Pulmonary artery (tissue), 1 donor: ENCODE measurements around a stretch of chr1.

DNA sequence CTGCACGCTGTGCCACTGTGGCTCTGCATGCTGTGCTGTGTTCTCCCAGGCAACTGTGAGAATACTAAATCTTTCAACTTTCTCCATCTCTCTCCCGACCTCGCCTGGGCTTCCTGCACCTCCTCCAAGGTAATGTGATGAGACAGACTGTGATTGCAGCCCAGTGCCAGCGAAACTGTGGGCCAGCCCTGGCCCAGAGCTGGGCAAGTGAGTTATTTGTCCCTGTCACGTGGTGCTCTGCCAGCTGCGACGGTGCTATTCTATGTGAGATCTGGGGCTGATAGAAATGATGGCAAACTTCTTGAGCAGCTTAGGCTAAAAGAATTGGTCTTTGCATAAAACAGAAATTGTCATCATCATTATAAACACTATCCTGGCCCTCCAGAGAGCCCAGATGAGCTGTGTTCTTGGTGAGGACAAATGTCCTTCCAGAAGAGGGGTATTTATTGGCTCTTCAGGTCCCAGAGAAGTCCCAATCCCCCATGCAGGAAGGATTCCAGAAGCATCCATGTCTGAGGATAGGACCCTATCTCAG, 63.5 kb upstream of the TARBP1 start:
- PRO-cap = no peak

DNA sequence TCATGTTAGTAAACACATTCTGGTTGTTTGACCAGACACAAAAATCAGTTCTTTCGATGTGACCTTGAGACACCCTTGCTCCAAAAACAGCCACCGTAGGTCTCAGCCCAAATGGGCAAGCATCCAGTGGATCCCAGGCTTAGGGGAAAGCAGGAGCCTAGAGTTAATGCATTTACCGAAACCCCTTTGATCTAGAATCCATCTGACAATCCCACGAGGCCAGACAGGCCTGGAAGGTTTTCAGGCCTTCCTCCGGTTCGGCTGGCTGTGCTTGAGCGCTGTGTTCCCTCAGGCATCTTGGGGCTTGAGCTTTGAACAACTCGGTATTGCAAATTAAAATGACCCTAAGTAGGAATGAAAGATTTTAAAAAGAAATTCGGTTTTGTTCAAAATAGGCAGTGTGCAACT, 47.5 kb downstream of the IRF2BP2 start:
- PRO-cap = no peak

DNA sequence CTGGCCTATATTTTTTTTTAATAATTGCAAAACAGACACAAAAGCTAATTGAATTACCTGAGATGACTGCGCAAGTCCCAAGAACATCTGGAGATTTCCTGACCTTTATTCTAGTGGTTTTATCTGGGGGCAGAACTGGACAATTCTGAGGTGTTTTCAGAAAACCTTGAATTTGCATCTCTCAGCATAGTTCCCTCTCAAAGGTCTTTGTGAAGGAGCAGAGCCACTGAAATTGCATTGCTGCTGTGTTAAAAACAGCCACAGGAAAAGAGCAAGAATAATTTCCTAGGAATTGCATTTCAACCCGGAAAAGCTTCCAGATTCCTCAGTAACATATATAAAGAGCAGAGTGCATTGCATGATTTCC, 11.3 kb downstream of the IRF2BP2 start:
- PRO-cap = no peak

GRCh38 chr1:234603771-234604409, 6.1 kb downstream of the IRF2BP2 start:
- PRO-cap = no peak

- PRO-cap = no peak
Measured at GRCh38 chr1:234606916-234607783, 2.8 kb downstream of the IRF2BP2 start.

DNA sequence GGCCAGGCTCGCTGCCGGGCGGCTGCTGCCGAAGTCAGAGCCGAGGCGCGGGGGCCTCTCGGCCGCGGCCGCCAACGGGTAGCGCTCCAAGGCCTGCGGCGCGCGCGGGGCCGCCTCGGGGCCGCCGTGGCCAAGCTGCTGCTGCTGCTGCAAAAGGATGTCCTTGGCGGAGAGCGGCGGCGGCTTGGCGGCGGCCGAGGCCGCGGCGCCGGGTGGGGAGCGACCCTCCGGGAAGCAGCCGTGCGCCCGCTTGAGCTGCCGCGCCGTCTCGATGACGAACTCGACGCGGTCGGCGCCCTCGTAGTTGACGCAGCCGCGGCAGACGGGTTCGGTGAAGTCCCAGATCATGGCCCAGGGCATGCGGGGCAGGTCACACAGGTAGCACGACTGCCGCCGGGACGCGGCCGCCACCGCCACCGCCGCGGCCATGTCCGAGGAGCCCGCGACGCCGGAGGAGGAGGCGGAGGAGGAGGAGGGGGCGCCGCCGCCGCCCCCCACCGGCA, 861 bp downstream of the IRF2BP2 start:
- PRO-cap = no peak

GRCh38 chr1:234616389-234617000, 6.5 kb upstream of the IRF2BP2 start:
- PRO-cap = no peak

- PRO-cap = no peak
Measured at GRCh38 chr1:234617033-234617800, 7.2 kb upstream of the IRF2BP2 start.

GRCh38 chr1:234658112-234658700, 48.2 kb upstream of the IRF2BP2 start:
- PRO-cap = no peak

DNA sequence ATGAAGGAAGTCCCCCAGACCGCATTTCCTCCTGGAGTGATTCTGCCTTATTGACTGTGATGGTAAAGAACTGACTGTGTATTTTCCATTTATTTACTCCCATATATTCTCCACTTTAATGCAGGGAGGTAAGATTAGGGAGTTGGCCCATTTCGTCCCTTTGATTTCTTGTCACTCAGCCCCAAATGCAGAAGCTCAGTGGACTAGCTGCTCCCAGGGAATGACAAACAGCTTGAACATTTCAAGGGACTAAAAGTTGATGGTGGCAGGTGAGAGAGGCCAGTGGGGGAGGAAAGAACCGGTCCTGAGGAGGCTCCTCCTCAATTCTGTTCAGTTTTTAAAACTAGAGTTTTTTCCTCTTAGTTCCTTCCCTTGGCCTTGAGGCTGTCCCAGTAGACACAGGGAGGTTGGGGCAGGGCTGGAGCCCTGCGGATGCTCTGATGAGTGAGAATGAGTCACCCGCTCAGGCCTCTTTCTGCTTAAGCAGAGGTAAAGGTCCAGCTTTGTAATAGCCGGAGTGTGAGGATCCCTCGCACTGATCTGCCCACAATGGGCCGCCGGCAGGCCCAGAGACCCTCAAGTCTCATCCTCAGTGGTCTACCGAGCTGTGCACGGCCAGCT, 49.4 kb upstream of the IRF2BP2 start:
- PRO-cap = no peak

GRCh38 chr1:234659915-234660433, 50.0 kb upstream of the IRF2BP2 start:
- PRO-cap = no peak

DNA sequence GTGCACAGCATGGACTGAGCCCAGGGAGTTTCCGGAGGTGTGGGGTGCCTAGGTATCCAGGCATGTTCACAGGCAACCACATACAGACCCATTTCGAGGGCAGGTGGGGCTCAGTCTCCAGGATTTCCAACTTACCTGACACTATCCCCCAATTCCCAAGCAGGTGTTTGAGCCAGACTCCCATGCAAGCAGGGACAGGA, 65.0 kb upstream of the IRF2BP2 start:
- PRO-cap = no peak

GRCh38 chr1:234712956-234713502, 103.1 kb upstream of the IRF2BP2 start:
- PRO-cap = no peak

DNA sequence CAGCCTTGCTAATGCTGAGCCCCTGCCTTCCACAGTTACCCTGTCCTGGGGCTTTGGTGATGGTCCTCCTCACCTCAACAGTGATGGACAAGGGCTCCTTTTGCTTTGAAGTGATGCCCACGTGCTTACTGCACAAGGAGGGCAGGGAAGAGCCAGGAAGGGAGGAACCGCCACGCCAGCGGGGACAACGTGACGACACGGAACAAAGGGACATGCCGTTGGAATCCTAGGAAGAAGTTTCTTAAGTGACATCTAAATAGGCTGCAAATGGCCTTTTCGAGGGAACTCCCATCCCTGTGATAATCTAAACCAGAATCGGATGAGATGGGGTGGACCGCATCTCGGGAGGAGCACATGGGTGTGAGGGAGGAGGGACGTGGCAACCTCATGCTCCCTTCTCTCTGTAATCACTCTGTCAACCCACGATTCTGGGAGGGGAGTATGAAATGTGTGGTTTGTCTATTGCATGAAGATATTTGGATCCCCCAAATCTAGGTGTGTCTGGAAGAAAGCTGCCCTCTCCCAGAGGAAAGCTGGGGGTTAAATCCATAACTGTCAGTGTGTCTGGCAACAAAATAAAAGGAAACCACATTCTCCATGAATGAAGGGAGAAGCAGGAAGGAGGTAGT, 110.9 kb upstream of the IRF2BP2 start:
- PRO-cap = no peak

DNA sequence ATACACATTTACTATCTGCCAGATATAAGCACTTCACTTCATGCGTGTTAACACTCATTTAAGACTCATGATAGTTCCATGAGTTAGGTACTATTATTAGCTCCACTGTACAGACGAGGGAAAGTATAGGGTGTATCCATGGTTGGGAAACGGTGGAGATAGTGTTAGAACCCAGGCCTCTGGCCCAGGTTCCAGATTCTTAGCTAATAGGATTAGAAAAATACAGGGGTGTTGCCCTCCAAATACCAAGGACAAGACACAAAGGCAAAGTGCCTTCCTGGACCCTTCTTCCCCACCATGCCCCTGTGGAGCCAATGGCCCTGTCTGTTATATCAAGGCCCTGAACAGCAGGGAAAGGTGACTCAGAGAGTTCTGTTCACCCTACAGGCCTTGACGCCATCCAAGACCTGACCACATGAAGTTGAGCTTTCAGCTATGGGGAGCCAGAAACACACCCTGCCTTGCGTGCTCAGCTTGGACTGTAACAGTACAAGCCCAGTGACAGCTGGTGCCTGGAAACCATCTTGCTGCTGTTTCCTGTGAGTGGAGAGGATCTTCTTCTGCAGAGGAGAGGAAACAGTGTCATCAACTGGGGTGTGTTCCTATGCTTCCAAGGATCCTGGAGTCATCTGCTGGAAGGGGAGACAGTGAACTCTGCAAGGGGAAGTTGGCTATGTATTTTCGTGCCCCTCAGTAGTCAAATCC, 164.9 kb upstream of the IRF2BP2 start:
- PRO-cap = no peak

- PRO-cap = no peak
Measured at GRCh38 chr1:234809533-234810035, 199.6 kb upstream of the IRF2BP2 start.

- PRO-cap = no peak
Measured at GRCh38 chr1:234854203-234854631, 244.2 kb upstream of the IRF2BP2 start.

DNA sequence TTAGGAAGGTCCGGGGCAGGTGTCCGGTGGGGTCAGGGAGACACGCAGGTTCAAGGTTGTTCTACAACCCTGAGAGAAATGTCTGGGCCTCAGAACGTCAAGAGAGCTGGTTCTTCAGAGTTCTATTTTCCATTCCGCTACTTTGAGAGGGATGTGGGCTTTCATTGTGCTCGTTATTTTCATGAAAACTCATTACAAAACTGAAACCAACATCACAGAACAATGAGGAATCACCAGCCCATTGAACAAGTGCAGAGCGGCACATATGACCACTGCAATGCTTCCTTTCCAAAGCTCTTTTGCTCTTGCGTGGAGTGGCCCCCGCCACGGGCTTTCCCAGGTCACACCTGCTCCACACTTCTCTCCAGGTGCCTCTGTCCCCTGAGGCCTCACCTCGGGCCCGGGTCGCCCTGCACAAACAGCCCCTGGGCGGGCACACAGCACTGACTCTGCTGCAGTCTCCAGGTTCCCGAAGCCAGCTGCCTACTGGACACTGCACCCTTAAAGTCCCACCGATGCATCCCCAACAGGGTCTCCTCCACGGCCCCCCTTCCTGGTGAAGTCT, 201.8 kb downstream of the TOMM20 start:
- PRO-cap = no peak

DNA sequence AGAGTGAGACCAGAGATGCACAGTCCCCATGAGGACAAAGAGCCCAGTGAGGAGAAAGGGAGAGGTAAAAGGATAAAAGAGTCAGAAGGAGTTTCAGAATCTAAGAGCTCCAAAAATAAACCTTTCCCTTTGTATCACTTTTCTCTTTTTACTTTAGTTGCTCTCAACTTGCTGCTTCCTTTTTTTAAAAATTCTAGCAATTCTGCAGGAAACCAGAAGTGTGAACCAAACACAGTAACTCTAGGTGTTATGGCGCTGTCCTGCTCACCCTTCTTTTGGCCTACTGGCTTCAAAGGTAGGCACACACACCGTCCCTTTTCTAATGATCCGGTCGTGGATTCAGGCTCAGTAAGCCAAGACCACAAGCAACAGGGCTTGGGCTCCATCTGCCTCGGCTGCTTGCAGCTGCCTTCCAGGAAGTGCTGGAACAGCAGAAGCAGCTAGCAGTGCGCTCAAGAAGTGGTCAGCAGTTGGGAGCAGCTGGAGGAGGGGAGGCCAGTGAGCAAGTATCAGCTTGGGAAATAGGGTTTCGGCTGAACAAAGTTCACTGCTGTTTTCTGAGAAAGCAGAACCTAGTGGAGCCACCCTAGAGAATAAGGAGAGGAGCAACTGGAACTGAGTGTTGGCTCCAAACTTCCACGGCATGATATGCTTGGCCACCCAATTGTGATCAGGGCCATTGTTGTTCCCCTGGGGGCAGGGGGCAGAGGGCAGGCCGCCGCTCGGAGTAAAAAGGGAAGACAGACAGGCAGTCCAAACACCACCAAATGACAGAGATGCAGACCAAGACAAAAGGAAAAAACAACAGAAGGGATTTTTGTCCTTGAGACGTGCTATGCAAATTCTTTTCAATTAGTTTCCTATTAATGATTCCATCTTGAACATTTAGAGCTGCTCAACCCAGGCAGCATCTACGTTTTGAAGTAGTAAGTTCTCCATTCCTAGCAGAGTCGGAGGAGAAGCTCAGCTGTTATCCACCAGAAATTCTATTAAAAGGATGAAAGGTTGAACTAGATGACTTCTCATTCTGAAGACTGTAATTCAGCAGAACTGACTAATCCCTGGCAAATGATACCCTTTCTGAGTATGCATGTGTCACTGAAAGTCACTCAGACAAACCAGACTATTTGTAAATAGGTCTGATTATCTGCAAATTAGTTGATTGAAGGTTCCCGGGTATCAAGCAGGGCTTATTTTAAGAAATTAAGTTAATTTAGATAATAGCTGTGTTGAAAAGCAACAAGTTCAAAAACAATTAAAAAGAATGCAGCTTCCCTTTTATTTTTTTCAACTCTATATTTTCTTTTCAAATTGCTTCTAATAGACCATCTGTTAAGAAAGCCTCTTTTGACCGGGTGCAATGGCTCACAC, 173.2 kb downstream of the TOMM20 start:
- PRO-cap = no peak

GRCh38 chr1:234976013-234977188, 152.2 kb downstream of the TOMM20 start:
- PRO-cap = no peak